Temporal lobe (tissue), 2 donors: ENCODE results near the genes TMEM88, NAA38 and TRAPPC1.

- RAMPAGE, long total RNA: no peak
Observed at GRCh38 chr17:7462179-7462639, 17.2 kb downstream of the ZBTB4 start.

DNA sequence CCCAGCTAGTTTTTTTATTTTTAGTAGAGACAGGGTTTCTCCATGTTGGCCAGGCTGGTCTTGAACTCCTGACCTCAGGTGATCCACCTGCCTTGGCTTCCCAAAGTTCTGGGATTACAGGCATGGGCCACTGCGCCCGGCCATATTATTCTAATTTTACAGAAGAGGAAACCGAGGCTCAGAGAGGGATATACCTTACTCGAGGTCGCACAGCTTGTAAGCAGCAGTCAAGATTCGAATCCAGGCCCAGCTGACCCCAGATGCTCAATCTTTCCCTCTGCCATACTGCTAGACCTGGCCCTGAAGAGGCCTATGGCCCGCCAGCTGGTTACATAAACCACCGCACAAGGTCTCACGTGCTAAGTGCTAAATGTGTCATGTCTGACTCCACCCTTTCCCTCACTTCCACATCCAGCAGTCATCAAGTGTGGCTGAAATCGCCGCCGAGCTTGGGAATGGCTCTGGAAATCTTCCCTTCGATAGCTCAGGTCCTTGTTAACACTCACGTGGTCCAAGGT, 3.8 kb downstream of the ZBTB4 start:
- RAMPAGE, long total RNA: no peak

- RAMPAGE, long total RNA: no peak
Observed at GRCh38 chr17:7510058-7510380, 28.8 kb downstream of the SLC35G6 start.

DNA sequence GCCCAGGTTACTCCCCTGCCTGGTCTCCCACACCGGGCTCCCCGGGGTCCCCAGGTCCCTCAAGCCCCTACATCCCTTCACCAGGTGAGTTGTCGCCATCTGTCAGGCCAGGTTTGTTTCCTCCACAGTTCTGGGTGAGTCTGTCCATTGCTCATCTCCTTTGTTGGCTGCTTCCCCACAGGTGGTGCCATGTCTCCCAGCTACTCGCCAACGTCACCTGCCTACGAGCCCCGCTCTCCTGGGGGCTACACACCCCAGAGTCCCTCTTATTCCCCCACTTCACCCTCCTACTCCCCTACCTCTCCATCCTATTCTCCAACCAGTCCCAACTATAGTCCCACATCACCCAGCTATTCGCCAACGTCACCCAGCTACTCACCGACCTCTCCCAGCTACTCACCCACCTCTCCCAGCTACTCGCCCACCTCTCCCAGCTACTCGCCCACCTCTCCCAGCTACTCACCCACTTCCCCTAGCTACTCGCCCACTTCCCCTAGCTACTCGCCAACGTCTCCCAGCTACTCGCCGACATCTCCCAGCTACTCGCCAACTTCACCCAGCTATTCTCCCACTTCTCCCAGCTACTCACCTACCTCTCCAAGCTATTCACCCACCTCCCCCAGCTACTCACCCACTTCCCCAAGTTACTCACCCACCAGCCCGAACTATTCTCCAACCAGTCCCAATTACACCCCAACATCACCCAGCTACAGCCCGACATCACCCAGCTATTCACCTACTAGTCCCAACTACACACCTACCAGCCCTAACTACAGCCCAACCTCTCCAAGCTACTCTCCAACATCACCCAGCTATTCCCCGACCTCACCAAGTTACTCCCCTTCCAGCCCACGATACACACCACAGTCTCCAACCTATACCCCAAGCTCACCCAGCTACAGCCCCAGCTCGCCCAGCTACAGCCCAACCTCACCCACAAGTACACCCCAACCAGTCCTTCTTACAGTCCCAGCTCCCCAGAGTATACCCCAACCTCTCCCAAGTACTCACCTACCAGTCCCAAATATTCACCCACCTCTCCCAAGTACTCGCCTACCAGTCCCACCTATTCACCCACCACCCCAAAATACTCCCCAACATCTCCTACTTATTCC, 32.0 kb downstream of the SLC35G6 start:
- RAMPAGE, long total RNA: no peak

DNA sequence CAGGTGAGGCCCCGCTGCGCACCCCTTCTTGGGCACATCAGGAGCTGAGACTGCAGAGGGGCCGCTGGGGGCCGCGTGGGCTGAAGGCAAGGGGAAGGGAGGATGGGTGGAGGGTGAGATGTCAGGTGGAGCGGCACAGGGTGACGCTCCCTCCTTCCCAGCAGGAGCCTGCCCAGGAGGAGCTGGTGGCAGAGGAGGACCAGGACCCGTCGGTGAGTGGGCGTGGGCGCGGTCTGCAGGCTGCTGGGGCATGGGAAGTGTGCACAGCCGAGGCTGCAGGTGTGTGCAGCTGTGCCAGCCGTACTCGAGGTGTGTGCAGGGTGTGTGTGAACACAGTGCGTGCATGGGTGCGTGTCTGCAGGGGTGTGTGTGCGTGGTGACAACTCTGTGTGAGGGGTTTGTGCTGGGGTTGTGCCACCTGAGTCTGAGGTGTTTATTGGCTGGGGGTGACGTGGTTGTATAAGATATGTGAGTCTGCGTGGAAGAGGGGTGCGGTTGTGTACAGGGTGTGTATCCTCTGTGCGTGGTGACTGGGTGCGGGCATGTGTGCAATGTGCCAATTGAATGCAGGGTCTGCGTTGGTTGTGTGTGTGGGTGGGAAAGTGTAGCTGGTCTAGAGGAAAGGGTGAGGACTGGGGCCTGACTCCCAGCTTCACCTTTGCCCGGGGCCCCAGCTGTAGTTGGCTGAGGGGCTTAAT, 601 bp downstream of the TNFSF12 start:
- RAMPAGE, long total RNA: no peak

DNA sequence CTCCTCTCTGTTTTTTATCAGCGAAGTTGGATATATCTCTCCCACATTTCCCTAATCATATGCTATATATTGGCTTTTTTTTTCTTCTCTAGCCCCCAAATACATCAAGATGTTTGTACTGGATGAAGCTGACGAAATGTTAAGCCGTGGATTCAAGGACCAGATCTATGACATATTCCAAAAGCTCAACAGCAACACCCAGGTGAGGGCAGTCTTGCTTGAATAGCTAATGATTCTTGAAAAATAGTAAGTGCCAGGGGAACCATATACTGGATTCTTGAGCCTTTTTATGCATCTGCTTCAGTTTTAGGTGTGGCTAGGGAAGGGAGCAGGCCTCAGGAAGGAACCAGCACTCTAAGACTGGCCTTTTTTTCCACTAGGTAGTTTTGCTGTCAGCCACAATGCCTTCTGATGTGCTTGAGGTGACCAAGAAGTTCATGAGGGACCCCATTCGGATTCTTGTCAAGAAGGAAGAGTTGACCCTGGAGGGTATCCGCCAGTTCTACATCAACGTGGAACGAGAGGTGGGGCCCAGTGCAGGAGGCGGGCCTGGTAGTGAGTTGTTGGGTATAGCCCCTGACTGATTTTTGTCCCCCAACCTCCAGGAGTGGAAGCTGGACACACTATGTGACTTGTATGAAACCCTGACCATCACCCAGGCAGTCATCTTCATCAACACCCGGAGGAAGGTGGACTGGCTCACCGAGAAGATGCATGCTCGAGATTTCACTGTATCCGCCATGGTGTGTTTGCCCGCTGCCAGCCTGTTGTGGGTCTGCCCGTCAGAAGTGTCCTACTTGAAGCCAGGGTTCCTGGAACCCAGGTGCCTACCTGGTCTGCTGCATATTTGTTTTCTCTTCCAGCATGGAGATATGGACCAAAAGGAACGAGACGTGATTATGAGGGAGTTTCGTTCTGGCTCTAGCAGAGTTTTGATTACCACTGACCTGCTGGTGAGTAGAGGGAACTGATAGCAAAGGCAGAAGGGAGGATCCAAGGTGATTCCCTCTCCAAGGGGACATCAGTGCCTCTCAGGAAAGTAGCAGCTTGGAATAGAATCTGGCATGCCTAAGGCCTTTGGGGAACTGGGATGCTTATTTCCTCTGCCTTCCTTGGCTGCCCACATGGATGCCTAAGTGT, 2.1 kb upstream of the CD68 start:
- RAMPAGE, long total RNA: no peak

- RAMPAGE, long total RNA: no peak
Observed at GRCh38 chr17:7641748-7642132, 9.0 kb upstream of the ATP1B2 start.

- RAMPAGE, long total RNA: no peak
Observed at GRCh38 chr17:7703099-7704072, 1.6 kb upstream of the EFNB3 start.

DNA sequence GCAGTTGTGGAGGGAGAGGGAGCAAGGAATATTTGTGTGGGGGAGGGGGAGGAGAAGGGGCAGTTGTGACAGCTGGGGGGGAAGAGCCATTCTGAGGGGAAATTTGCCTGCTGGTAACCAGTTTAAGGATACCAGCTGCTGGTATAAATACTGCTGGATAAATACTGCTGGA, 268 bp downstream of the DNAH2 start:
- RAMPAGE, long total RNA: no peak

- RAMPAGE, long total RNA: no peak
Observed at GRCh38 chr17:7854558-7855453, at the start of gene TMEM88. TSS of gene TMEM88 (plus strand) at chr17:7855066.

DNA sequence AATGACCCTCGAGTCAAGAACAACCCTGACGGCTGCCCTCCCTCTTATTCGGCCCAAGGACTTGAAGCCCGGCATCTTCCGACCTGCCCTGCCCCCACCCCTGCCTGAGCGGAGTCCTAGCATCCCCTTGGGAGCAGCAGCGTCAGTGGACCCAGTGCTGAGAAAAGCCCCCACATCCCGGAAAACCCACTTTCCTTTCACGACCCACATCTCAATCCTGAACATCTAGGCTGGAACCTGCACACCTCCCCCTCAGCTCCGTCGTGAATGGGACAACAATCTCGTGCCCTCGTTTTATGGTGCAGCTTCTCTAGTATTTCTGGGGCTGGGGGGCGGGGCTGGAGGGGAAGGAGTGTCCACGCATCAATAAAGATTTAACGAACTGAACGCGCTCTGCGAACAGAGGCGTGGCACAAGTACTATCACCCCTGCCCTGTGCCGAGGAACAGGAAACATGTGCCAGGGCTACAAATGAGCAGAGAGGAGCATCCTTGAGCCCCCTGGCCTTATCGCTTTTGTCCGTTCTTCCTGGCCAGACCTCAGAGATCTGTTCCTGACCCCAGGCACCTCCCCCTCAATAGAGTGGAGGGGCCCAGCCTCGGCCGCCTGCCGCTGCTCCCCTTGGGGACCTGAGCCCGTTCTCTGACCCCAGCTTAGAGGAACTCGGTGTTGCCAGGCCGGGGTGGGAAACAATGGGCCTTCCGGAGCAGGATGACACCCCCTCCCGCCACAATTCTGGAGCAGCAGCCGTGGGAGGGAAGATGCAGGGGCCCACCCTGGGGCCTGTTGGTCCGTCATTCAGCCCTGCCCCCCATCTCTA, 1.1 kb downstream of the TMEM88 start:
- RAMPAGE, long total RNA: no peak

DNA sequence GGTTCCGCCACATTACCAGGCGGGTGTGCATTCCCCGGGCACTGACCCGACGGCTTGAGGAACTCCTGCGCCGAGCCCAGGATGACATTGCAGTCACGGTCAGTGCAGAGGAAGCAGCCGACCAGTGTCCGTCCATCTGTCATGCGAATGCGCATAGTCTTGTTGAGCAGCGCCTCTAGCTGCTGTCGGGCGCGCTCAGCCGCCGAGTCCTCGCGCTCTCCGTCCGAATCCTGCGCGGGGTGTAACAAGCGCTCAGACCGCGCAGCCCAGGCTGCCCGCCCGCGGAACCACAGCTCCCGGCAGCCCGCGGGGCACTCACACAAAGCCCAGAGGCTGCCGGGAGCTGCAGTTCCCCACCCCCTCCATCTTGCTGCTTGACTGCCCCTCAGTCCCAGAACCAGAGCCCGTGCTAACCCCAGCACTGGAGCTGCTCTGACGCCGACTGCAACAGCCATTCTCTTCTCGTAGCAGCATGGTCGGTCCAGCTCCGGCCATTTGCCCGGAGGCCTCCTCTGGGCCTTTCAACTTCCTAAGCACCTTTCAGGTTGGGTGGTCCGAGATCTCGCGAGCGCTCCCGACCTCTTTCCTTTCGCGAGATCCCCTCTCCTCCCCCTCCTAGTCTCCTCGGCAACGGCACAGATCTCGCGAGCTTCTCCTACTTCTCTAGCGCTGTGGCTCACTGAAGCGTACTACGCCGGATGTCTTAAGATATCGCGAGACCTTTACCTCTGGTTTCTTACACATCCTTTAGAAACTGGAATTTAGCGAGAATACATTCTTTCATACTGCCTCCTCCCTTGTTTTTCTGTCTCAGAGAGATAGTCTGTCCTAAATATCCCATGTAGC, at the start of gene NAA38:
TSS of gene NAA38 (minus strand) at position 591 of the 846 bp plus-strand sequence.
- RAMPAGE, long total RNA: start-site peak on the minus strand centred at position 250 of the sequence, 72 bp wide, 1,267 and 226 reads in 2 replicates; start-site peak on the minus strand centred at position 574 of the sequence, 123 bp wide, 970 and 360 reads in 2 replicates

- RAMPAGE, long total RNA: no peak
Observed at GRCh38 chr17:7877071-7877538, 11.5 kb upstream of the CHD3 start.

GRCh38 chr17:7887084-7887992, 1.3 kb upstream of the CHD3 start:
- RAMPAGE, long total RNA: no peak

GRCh38 chr17:7887993-7888594, 495 bp upstream of the CHD3 start:
- RAMPAGE, long total RNA: no peak

DNA sequence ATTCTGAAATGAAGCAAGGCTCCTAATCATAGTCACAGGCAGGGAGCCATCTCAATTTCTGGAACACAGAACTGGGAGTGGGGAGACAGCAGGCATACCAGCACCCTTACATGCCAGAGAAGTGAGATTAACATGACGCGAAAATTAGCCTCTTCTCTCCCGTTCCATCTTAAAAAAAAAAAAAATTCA, 1.2 kb downstream of the RNF227 start:
- RAMPAGE, long total RNA: no peak

DNA sequence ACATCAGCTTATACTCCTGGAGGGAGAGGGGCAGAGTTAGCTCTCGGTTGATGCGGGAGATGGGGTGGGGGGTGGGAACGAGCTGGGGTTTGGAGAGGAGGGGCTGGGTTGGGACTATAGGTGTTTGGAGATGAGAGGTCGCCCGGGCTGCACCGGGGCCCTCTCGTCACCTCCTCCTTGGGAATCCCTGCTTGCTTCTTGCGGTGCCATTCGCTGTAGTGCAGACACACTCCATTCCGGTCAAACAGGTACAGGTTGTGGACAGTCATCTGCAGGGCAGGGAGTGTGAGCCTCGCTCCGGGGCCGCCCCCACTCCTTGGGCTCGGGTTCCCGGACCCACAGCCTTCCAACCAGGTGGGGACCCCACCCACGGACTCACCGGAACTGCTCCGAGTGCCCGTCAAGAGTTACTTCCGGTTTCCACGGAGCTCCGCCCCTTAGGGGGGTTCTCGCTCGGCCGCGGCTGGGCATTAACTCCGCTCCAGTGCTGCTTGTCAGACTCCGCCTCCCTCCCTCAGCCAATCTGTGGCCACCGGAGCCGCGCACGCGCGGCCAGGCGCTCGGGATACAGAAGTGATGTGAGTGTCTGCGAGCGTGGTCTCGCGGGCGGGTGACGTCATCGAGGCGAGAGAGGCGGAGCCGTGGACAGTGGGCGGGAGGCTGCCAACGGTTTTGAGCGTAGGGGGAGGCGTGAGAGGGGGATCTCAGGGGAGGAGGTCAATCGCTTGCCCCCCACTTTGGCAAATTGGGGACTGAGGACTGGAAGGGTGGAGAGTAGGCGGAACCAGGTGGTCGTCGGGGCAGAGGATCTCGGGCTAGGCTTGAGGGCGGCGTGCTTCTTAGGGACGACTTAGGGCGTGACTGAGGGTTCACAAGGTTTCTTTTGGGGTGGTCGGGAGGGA, at the start of gene TRAPPC1:
TSS of gene TRAPPC1 (minus strand) at position 386 of the 902 bp plus-strand sequence.
- RAMPAGE, long total RNA: start-site peak on the minus strand centred at position 385 of the sequence, 62 bp wide, 124 and 371 reads in 2 replicates; start-site peak on the plus strand centred at position 636 of the sequence, 63 bp wide, 56 and 39 reads in 2 replicates

DNA sequence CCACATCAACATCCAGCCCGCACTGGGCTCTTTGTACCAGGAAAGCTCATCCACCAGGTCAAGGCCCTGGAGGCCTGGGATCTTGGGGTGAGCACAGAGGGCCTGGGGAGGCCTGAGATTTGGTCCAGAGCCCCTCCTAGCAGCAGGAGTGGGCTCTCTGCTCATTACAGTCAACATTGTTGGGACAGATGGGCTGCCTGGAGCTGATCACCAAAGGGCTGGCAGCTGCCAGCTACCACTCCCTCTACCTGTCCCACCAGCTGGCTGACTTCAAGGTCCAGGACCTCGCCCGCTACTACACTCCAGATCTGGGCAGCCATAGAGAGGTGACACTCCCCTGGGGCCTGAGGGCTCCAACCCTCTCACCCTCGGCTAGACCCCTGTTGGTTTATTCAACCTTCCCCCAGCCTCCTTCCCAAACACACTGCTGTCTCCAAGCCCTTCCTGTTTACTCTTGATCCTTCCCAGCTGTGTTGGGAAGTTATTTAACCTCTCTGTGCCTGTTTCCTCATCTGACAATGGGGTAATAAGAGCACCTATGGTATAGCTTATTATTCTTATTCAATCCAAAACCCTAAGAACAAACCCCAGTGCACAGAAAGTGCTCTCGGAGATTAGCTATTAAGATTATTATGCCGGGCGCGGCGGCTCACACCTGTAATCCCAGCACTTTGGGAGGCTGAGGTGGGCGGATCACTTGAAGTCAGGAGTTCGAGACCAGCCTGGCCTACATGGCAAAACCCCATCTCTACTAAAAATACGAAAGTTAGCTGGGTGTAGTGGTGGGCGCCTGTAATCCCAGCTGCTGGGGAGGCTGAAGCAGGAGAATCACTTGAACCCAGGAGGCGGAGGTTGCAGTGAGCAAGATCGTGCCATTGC, 17.9 kb downstream of the ALOX12B start:
- RAMPAGE, long total RNA: no peak

GRCh38 chr17:8103209-8103979, 14.9 kb downstream of the ALOXE3 start:
- RAMPAGE, long total RNA: no peak

GRCh38 chr17:8121443-8122343, 2.2 kb downstream of the HES7 start:
- RAMPAGE, long total RNA: no peak